ENCODE measurements around the genes USP32 and MED13.

- PRO-cap: no peak
- RAMPAGE, long total RNA, 4 experiments: no peak in any of the 4 experiments
Observed at GRCh38 chr17:59825329-59826077, 67.2 kb downstream of the TUBD1 start.

DNA sequence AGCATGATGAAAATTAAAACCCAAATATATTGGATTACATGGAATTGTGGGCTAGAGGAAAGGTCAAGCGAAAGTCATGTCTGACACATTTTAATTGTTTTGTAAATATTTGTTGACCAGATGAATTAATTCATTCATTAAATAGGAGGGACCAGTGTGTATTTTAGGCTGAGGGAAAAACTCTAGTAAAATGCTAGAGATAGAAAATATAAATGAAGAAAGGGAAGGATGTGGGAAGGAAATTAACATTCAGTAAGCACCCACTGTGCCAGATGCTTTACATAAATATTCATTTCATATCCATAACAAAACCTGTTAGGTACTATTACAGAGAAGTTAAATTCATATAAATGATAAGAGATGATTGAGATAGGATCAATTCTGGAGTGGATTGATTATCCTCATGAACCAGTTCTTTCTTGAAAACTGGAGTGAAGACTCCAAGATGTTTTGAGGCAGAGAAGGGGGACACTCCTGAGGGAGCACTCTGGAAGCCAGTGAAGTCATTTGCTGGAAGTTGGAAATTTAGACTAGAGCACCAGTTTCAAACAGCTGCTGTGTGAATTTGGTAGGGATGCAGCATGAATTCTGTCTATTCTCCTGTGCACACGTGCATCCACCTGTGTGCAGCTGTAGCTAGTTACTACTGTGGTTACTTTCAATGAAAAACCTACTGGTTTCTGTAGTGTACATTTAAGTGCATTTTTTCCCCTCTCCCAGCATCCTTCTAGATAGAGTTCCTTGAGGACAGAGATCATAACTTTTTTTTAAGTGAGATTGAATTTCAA lies 66.2 kb downstream of the TUBD1 start:
- PRO-cap: no peak
- RAMPAGE, long total RNA, 4 experiments: no peak in any of the 4 experiments

DNA sequence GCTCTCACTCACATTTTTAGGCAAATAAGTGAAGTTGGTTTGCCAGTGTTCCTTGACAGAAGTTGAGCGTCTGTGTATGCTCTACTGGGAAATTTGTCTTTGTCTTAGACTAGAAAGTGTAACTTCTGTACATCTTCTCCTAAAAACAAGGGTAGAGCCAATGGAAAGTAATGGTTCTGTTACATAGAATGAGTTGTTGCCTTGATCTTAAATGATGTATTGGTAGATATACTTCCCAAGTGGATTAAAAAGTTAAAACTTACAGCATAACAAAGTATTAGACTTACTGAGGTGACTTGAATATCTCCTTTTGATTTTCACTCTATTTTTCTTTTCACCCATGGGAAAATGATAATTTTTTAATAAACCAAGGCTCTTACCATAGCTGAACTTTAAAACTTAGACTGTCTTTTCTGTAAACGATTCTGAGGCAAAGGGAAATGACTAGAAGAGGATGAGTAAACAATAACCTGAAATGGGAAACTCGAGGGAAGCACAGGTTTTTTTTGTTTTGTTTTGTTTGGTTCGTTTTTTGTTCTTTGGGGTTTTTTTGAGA lies 54.2 kb downstream of the TUBD1 start:
- PRO-cap: no peak
- RAMPAGE, long total RNA, 4 experiments: no peak in any of the 4 experiments

GRCh38 chr17:60088954-60089410 lies 10.3 kb upstream of the HEATR6 start:
- PRO-cap: no peak
- RAMPAGE, long total RNA, 4 experiments: no peak in any of the 4 experiments

GRCh38 chr17:60094568-60095254 lies 16.0 kb upstream of the HEATR6 start:
- PRO-cap: no peak
- RAMPAGE, long total RNA, 4 experiments: no peak in any of the 4 experiments

DNA sequence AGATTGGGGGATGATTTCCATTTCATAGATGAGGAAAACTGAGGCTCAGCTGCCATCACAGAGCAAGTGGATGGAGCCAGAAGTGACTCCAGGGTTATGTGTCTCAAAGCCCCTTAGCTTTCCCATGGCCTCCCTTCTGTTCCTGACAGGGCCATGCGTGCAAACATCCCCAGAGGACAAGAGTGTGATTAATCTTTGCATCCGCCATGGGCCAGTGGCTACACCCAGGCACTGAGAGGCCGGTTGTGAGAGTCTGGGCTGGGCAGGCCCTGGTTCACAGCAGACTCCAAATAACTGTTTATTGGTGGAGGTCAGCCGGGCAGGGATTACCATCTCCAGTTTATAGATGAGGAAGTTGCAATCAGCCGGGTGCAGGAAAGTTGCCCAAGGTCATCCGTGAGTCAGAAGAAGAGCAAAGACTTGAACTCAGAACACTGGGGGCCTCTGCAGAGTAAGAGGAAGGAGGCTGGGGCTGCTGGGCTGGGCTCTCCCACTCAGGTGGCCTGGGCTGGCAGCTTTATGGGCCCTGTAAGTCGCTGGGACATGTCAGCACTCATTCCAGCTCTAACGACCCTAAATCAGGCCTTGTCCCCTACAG lies 2.3 kb upstream of the CA4 start:
- PRO-cap: no peak
- RAMPAGE, long total RNA, 4 experiments: no peak in any of the 4 experiments

DNA sequence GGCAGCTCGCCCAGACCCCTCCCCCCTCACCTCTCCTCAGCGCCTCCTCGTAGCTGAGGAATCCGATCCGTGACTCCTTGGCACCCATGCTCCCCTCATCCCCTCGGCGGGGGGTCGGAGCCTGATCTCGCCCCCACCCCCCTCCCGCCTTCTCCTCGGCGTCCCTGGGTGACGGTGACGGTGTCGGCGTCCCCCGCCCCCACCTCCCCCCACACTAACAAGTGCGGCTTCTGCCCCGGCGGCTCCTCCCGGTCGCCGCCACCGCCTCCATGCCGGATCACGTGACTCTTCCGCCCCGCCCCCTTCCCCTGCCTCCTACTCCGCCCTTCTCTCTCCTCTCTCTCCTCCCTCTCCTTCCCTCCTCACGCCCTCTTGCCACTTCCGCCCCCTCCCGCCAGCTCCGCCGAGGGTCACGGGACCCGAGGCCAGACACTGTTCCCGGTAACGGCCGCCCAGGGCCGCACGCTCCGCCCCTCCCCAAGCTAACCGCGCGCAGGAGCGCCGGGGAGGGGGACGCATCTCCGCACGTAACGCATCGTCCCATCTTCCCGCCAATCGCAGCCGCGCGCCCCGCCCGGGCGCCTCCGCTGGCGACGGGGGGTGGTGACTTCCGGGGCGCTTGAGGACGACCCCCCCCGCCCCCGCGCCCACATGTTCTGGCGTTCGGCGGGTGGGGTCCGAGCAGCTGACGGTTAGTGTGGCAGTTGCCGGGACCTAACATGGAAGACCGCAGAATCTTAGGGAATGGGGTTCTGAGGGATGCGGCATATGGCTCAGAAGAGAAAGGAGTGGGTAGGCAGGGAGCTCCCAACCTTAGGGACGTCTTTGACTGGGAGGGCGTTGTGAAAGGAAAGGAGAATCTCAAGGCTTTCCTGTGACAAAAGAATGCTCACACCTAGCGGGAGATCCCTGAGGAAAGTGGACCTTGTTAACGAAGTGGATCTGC lies at the start of gene USP32:
Gene USP32, minus strand, starts transcription at position 282 of the 946 bp plus-strand sequence.
- PRO-cap: bidirectional peak, plus-strand start at position 695 of the sequence, minus-strand start at position 271 of the sequence
- RAMPAGE, long total RNA, 4 experiments: start-site peak on the minus strand in 4 of 4 experiments, centred at positions 137 to 504 of the sequence, 9 to 71 reads per replicate

DNA sequence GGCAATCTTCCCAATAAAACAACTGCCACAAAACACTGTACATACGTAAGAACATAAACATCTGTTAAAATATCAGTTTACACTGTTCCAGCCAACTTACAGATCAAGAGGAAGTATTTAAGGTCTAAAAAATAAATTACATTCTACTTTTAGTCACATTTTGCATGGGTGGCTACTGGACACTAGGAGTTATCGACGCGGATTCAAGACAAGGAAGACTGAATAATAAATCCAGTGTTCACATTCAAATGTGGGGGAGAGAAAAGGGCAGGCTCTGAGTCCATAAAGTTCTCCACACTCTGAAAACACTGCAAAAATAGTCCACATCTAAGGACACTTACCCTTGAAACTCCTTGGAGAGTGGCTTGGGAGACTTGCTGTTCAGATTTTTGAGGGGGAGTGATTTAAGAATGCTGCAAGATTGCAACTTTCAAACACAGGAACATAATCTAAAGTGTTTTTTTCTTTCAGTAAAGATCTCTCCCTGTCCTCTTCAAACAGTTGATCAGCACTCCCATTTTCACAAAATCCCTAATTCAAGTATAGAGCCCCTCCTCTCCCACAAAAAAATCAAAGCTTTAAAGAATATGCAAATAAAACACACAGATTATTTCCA lies 1.3 kb downstream of the APPBP2 start:
- PRO-cap: no peak
- RAMPAGE, long total RNA, 4 experiments: no peak in any of the 4 experiments

DNA sequence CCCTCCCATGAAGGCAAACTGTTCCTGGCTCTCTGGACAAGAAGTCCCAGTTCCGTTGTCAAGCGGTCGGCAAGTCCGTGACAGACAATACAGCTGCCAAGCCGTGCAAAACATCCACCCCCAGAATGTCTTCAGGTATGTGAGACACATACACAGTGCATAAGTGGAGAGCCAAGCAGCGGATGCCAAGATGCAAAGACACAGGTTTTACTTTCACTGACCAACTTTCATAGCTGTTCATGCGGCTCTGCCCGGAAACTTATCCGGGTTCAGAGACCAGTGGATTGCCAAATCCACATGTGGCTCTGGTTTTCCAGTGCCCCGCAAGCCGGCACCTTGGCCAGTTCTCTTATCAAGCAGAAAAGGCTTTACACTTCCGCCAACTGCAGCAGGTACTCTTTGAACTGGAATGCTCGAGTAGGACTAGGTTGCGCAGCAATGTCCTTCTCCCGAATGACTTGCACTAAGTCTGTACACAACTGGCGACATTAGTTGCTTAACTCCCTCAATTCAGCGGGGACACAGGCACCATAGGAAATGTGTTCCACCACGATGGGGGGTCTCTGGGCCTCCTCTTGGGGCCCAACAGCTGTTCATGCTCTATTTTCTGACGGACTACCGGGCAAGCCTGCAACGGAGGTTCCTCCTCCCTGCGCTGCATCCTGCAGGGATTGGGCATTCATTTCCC lies 33.8 kb upstream of the APPBP2 start:
- PRO-cap: no peak
- RAMPAGE, long total RNA, 4 experiments: no peak in any of the 4 experiments

DNA sequence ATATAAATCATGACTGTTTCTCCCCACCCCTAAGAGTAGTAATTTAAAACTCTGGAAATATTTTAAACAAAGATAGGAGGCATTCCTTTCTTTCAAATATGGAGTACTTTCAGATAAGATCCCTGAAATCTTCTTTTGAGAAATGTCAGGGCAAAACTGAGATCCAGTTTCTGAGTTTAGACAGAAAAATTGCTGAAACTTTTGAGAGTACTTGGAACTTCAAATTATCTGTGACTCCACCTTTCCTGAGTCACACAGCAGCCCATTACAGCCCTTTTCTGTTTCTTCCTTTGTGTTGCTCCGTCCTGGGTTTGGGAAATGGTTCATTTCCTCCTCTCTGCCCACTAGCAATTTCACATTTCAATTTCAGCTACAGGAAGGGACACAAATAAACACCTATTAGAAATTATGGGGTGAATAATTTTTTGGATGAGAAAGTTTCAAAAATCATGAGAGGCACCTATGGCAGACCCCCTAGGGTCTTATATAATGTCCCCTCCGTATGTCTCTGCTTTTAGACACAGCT lies 28.8 kb upstream of the PPM1D start:
- PRO-cap: no peak
- RAMPAGE, long total RNA, 4 experiments: no peak in any of the 4 experiments

DNA sequence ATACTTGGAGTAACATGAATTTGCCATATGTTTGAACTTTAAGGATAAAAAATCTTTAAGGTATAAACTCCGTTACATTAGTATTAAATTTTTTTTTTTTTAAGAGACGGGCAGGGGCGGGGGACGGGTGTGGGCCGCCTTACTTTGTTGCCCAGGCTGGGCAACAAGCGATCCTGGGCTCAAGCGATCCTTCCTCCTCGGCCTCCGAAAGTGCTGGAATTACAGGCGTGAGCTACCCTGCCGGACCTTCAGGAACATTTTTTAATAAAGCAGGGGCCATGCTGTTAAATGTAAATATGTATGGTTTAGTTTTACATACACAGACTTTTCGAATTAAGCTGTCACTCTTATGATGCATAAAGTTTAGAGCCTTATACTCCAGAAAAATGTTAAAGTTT lies 2.3 kb downstream of the PPM1D start:
- PRO-cap: no peak
- RAMPAGE, long total RNA, 4 experiments: no peak in any of the 4 experiments

DNA sequence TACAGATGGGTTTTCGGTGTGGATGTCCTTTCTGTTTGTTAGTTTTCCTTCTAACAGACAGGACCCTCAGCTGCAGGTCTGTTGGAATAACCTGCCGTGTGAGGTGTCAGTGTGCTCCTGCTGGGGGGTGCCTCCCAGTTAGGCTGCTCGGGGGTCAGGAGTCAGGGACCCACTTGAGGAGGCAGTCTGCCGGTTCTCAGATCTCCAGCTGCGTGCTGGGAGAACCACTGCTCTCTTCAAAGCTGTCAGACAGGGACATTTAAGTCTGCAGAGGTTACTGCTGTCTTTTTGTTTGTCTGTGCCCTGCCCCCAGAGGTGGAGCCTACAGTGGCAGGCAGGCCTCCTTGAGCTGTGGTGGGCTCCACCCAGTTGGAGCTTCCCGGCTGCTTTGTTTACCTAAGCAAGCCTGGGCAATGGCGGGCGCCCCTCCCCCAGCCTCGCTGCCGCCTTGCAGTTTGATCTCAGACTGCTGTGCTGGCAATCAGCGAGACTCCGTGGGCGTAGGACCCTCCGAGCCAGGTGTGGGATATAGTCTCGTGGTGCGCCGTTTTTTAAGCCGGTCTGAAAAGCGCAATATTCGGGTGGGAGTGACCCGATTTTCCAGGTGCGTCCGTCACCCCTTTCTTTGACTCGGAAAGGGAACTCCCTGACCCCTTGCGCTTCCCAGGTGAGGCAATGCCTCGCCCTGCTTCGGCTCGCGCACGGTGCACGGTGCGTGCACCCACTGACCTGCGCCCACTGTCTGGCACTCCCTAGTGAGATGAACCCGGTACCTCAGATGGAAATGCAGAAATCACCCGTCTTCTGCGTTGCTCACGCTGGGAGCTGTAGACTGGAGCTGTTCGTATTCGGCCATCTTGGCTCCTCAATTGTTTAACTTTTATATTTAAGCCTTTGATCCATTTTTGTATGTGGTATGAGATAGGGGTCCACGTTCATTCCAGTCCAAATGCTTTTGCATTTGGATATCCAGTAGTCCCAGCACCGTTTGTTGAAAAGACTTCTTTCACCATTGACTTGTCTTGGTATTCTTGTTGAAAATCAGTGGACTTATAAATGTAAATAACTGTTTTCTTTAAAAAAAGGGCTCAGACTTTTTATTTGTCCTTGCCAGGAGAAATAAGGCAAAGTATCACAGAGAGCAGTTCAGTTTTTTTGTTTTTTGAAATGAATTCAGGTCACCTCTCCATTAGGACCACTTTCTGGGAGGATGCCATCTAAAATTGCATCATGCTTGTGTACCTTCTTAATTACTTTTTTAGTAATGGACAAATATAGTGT lies 209.4 kb downstream of the BCAS3 start:
- PRO-cap: no peak
- RAMPAGE, long total RNA, 4 experiments: no peak in any of the 4 experiments

DNA sequence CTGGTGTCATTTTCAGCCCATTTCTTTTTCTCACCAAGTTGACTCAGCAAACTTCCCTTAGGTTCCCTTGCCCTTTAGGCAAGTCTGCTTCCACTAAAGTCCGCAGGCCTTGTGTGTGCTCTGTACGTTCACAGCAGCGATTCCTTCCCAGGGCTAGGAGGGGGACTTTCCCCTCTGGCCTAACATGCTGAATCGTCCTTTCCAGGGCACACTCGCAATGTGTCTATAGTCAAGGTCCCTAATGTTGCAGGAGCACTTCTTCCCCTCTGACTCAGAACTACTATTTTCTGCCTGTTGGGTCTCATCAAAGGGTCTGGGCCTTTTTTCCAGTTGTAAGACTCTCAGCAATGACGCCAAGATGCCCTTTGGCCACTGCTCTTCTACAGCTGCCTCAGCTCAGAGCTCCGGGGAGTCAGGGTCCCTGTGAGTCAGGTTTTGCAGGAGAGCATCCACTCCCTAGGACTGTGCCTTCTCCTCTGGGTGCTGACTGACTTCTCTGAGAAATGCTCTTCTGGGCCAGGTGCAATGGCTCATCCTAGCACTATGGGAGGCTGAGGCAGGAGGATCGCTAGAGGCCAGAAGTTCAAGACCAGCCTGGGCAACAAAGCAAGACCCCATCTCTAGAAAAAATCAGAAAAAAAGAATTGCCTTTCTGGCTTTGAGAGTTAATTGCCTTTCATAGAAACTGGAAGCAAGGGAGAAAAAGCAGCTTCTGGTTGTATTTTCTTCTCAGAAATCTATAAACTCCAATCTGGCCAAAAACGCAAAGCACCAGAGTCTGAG lies 64.4 kb upstream of the TBX2 start:
- PRO-cap: no peak
- RAMPAGE, long total RNA, 4 experiments: no peak in any of the 4 experiments

DNA sequence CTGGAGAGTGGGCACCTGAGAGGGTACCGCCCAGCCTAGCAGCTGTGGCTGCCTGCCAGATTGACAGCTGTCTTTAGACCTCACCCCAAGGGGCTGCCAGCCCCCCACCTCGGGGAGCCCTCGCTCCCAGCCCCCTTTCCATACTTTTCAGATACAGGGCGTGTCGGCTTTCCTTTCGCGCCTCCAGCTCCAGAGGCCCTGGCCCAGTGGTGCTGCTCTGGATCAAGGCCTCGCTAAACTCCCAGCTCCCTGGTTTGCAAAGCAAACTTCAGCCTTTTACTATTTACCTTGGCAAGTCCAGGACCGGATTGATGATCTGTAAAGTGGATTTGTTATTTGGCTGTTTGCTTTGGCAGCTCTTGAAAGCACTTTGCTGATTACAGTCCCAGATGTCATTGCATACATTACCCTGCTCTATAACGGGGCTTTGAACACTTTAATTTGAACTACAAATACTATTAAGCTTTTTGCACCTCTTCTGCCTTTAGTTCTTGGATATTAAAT lies 63.7 kb upstream of the TBX2 start:
- PRO-cap: no peak
- RAMPAGE, long total RNA, 4 experiments: no peak in any of the 4 experiments

GRCh38 chr17:61410863-61411711 lies 11.4 kb downstream of the TBX2 start:
- PRO-cap: no peak
- RAMPAGE, long total RNA, 4 experiments: no peak in any of the 4 experiments

- PRO-cap: no peak
- RAMPAGE, long total RNA, 4 experiments: no peak in any of the 4 experiments
Observed at GRCh38 chr17:61463180-61463644, 11.0 kb downstream of the TBX4 start.

DNA sequence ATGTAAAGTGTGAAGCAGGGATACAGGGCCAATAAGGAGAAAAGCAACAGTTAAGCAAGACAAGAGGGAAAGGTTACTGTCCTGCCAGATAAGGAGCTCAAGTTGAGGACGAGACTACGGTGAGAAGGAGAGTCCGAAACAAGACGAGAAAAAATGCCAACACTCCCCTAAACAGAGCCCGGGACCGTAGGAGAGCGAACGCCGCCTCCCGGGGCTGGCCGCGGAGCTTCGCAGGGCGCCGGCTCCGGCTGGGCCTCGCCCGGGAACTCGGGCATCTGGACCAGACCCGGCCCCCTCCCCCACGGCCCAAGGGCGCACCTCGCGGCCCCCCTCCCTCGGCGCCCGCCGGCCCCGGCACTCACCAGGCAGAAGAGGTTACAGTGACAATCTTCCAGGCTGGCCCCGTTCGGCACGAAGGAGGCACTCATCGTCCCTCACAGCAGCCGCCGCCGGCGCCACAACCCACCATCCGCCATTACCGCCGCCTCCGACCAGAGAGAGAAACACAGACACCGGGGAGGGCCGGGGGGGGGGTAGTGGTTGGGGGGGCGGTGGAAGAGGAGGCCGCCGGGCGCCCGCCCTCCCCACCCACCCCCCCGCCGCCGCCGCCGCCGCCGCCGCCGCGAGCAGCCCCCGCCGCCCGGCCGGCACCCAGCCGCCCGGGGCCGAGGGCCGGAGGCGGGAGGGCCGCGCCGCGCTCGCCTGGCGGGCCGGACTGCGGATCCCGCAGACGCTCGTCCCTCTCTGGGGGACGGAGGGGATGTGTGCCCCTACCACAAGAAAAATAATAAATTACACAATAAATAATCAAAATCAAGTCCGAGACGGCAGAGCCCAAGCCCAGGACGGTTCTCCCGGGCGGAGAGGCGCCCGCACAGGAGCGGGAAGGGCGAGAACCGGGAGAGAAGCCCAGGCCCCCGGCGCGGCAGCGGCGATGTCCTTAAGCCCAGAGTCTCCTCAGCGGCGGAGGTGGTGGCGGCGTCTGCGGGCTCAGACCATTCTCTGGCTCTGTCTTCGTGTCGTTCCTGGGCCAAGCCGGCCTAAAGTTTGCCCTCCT lies at the start of gene MED13:
Gene MED13, minus strand, starts transcription at position 501 of the 1,057 bp plus-strand sequence.
- PRO-cap: no peak
- RAMPAGE, long total RNA, 4 experiments: start-site peak on the minus strand in 2 of 4 experiments, centred at positions 458 to 495 of the sequence, 21 to 34 reads per replicate

GRCh38 chr17:62629117-62629742 lies 1.8 kb downstream of the MRC2 start:
- PRO-cap: no peak
- RAMPAGE, long total RNA, 4 experiments: no peak in any of the 4 experiments

- PRO-cap: no peak
- RAMPAGE, long total RNA, 4 experiments: no peak in any of the 4 experiments
Observed at GRCh38 chr17:63389354-63389963, 56.6 kb downstream of the CYB561 start.

DNA sequence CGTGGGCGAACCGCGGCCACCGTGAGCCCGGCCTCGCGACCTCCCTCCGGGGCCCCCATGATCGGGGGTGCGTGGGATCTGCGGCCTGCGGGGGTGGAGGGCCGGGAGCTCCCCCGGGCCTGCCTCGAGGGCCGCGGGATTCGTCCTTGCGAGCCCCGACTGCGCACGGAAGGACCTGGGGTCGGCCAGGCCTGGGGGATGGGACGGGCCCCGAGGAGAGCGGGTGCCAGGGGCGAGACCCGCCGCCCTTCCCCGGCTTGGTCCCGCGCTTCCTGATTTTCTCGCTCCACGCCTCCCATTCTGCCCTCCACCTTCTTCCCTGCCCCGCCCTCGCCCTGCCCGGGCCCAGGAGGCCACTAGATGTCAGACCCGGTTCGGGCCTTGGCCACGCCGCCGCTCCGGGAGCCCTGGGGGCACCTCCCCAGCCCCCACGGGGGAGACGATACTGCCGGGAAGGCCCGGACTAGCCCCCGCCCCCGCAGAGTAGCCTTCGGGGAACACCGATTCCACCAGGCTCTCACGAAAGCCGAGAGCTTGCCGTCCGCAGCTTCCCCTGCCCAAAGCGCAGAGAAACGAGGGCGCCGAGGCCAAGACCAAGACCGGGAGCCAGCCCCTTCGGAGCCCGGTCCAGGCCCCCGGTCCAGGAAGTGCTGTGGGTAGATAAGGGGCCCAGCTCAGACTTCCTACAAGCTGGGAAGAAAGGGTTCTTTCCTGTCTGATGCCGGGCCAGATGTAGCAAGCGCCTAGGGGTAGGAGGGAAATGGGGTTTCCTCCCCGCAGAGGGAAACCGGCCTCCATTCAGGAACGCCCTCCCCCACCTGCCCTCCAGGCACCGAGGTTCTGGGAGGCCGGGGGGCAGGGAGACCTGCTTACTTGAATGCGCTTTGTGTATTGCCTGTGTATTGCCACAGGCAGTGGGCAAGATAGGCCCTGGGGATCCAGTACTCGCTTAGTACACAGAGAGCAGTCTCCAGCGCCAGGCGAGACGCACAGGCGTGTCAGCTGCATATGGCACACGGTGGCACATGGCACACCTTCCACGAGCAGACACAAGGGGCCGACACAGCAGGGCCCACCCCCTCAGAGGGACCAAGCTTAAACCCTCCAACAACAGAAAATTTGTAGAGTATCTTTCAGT lies 735 bp upstream of the CYB561 start:
- PRO-cap: bidirectional peak, plus-strand start at position 342 of the sequence, minus-strand start at position 274 of the sequence
- RAMPAGE, long total RNA, 4 experiments: no peak in any of the 4 experiments